Umbilical cord (tissue), 2 donors: ENCODE measurements around the gene FRRS1.

- RAMPAGE, long total RNA: no peak
Measured at GRCh38 chr1:99566566-99567210, 79.2 kb upstream of the PALMD start.

- RAMPAGE, long total RNA: no peak
Measured at GRCh38 chr1:99580477-99580957, 65.4 kb upstream of the PALMD start.

GRCh38 chr1:99650075-99650412, 4.1 kb downstream of the PALMD start:
- RAMPAGE, long total RNA: no peak

GRCh38 chr1:99664050-99664486, 18.2 kb downstream of the PALMD start:
- RAMPAGE, long total RNA: no peak

DNA sequence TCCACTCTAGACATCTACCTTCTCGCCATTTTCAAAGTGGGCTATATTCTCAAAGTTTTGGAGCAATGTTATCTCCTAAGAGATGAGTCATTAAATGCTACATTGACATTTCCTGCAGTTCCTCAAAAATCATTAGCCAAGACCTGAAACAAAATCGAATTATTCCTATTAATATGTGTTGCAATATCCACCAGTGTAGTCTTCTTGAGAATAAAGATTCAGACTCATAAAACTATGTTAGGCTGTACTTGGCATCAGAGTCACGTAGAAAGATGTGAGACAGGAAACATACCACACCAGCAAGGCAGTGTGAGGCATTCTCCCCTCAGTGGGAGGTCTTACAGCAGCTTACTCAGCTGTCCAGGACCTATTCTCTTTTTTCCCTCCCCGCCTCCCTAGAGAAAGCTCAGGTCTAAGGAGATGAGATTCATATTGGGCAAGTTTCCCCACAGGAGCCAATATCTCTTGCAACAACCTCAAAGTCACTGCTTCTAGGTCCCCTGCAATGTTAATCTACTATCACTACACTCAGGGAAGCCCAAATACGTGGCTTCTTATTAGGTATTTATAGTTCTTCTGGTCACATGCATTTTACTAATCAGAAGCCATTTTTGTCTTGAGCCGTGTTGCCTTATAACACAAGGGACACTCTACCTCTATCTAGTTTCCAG, 38.6 kb downstream of the FRRS1 start:
- RAMPAGE, long total RNA: no peak

DNA sequence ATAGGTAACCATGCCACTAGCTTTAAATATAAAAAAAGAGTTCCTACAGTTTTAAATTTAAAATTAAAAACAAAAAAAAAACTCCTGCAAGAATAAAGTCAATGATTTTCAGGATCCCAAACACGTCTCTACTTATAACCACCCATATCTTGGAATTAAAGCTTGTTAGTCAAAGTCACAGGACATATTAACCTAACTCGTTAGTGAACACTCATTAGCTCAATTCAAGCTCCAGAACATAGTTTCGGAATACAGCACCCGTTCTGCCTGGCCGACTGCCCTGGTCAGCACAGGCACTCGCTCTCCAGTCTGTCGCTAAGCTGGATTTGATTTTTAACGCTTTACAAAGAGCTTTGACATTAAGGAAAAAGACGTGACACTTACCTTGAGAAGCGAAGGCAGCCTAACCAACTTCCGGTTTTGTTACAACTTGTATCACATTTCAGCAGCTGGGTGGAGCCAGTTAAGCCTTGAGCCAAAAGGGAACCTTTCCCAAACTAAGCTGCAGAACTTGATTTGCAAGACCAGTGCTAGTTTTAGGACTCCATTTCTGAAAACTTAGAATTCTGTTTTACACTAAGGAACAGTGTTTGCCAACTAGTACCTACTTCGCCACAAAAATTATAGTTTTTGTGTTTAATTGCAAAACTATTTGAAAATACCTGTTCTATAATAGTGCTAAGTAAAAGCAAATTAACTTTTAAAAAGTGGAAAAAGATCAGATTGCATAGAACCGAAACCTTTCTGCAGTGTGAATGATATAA, at the start of gene FRRS1:
FRRS1 (minus strand) TSS at position 413 of the 764 bp plus-strand sequence.
- RAMPAGE, long total RNA: no peak

DNA sequence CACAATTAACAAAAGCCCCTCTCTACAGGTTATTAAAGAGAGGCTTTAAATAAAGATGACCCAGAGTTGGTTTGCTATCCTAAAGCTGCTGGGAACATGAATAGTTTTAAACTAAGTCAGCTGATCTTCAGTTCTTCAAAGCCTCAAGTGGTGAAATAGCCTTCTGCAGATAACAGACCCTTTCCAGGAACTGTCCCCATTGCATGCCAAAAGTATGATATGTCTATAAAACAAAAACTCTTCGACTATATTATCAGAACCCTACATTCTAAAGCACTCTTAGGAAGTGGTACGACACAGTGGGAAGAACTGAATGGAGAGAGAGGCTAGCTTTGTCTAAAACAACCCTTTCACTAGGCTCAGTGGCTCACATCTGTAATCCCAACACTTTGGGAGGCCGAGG, 2.0 kb upstream of the FRRS1 start:
- RAMPAGE, long total RNA: no peak

DNA sequence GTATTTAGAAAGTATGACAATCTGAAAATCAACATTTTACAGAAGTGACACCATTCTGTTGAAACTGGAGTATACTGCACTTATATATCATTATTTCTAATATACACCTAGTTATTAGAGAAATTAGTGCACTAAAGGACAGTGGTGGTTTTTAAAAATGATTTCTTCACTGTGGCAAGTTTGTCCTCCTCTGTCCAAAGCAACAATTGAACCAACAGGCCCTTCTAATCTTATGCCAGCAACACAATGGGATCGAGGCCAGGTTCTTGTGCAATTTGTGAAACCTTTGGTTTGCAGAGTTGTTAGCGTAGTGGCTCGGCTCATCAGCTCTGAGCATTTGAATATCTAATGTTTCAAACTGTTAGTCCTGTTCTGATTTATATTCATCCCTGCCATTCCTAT, 9.8 kb upstream of the LRRC39 start:
- RAMPAGE, long total RNA: no peak

DNA sequence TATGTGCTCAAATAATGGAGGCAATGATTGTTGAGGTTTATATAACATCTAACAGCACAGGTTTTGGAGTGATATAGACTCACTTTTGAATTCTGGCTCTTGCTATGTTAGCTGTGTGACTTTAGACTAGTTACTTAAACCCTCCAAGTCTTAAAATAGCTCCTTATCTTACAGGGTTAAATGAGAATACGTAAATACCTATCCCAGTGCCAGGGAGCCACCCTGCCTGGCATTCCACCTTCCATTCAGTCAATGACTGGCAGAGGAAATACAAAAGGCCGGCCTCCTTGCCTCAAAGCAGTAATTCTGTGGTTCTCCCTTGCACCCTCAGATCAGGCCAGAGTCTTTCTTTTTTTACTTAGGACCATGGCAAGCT, 31.8 kb downstream of the DBT start:
- RAMPAGE, long total RNA: no peak

DNA sequence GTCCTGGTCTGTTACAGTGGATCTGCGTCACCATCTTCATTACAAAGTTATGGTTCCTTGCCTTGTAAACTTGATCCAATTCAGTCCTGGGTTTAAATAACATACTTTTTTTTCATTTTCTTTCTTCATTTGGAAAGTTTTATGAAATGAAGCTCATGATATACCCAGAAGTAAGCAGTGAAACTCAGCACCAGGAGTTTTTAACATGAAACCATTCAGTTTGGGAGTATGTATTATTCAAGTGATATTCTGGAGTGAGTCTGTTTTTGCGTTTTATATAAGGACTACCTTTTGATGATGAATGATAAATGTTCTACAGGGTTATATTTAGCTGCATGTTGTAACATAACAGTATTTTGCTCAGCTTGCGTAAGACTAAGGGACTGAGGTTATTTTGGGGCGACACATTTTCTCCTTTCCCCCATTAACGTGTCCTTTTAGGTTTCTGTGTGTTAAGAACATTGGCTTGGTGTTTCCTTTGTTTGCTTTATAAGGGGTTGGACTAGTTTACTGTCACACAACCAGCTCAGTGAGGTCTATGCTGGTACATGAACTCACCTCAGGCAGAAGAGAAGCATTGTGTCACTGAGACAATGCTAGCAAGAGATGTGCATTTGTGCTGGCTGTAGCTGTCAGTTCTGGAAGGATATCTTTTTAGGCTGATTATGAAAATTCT, 62.3 kb downstream of the CDC14A start:
- RAMPAGE, long total RNA: no peak

DNA sequence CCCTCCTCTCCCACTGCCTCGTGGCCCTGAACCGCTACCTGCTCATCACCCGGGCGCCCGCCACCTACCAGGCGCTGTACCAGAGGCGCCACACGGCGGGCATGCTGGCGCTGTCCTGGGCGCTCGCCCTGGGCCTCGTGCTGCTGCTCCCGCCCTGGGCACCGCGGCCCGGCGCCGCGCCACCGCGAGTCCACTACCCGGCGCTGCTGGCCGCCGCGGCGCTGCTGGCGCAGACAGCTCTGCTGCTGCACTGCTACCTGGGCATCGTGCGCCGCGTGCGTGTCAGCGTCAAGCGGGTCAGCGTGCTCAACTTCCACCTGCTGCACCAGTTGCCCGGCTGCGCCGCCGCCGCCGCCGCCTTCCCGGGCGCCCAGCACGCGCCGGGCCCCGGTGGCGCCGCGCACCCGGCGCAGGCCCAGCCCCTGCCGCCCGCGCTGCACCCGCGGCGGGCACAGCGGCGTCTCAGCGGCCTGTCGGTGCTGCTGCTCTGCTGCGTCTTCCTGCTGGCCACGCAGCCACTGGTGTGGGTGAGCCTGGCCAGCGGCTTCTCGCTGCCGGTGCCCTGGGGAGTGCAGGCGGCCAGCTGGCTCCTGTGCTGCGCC, 1.5 kb downstream of the GPR88 start:
- RAMPAGE, long total RNA: no peak

DNA sequence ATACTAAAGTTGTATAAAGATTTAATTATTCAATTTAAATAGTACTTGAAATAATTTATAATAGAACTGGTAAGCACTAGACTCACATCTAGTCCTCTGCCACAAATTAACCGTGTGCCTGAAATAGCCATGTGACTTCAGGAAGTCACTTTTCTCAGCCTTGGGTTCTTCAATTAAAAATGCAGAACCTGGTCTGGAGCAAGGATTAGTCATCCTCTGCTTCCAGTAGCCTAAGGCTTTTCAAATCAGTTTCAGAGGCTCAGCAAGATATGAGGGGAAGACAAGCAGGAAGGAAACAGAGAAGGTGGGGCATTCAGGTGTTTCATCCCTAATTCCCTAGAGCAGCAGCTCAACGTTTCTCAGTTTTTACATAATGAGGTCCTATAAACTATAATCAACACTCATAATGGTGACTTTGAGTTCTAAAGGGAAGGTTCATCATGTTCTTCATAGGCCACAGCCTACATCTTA, 23.0 kb downstream of the DPH5 start:
- RAMPAGE, long total RNA: no peak

- RAMPAGE, long total RNA: no peak
Measured at GRCh38 chr1:101105726-101106383, 80.3 kb upstream of the DPH5 start.

DNA sequence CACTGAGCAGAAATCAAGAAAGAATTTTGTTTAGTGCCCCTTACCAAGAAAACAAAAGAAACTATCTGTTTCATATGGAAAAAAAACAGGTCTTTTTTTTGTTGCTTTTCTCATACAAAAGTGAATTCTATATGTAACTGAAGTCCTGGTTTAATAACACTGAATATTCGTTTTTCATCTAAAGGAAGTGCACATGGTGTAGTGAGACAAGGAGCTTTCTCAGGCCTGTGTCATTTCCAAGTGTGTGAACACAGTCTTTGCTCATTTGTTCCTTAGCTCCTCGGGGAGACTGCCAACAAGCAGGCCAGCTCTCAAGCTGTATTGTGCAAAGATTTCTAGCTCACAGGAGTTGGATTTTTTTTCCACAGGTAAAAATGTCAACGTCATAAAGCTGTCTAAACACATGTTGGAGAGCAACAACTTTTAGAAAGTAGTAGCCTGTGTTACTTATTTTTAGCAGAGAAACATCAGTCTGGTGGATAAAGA, 87.9 kb upstream of the S1PR1 start:
- RAMPAGE, long total RNA: no peak

- RAMPAGE, long total RNA: no peak
Measured at GRCh38 chr1:101239692-101240902, 3.3 kb downstream of the S1PR1 start.

DNA sequence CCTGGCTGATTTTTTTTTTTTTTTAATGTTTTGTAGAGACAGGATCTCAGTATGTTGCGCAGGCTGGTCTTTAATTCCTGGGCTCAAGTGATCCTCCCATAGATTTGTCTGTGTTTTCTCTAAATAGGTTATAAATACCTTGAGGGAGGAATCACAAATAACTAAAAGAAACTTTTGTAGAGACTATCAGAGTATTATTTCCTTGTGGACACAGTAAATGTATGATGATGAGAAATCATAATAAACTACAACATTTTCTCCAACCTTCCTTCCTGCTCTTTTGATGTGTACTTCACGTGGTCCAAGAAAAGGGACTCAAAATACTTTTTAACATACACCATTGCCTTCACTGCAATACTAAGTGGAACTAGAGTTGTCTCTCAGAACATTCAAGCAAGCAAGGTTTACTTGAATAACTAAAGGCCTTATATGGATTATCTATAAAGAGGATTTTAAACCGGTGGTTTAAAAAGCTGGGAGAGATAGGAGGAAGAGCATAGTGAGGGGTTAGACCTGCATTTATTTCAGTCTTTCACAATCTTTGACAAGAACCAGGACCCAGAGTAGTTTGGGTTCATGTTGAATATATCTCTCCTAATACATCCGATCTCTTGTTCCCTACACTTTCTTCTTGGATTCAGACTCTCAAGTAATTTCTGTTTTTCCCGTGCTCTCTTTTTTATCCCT, 6.8 kb downstream of the S1PR1 start:
- RAMPAGE, long total RNA: no peak

GRCh38 chr1:101264726-101265278, 28.0 kb downstream of the S1PR1 start:
- RAMPAGE, long total RNA: no peak

GRCh38 chr1:101309300-101310515, 72.9 kb downstream of the S1PR1 start:
- RAMPAGE, long total RNA: no peak

DNA sequence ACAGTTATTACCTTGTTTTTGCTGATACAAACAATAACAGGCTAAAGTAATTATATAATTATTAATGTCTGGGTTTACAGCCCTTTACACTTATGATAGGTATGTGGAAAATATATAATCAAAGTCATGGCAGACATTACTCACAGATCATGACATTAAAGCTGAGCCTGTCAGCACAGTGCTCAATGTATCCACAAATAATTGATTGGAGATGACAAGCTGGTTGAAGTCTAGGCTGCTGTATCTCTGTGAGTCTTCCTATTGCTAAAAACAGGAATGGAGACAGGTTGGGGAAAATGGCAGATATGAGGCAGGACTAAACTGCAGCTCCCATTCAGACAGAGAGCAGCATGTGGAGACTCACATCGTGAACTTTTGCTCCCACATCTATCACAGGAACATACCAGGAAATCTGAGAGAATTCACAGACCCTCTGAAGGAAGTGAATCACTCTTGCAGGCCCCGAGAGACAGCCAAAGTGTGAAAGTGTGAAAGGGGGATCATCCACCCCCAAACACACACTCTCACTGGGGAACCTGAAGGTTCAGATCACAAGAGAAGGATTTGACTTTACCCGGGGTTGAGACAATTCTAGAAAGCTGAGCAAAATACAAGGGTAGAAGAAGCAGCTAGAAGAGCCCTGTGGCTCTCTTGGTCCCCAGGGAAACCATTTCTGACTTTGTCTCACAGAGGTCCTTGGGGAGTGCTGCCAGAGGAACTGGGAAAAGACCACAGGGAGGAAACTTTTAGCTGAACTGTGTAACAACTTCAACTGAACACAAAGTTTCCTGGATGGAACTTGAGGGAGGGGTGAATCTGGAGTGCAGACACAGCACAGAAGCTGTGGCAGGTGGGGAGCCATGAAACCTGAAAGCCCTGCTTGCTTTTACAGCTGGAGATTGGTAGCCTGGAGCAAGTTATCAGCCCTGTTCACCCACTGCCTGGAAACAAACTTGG, 173.4 kb downstream of the S1PR1 start:
- RAMPAGE, long total RNA: no peak

GRCh38 chr1:104072904-104073126, 323.1 kb downstream of the AMY1C start:
- RAMPAGE, long total RNA: no peak